Thyroid gland (tissue), 7 donors: ENCODE data around the gene LSM5.

- PRO-cap, 2 experiments: peak in 2 of 2 experiments; most common plus-strand start chr7:29684991 (in 1); most common minus-strand start chr7:29684930 (in 2)
- RAMPAGE, long total RNA, 5 experiments: no peak in any of the 5 experiments
Observed at GRCh38 chr7:29684776-29685711, 121.3 kb upstream of the WIPF3 start.

DNA sequence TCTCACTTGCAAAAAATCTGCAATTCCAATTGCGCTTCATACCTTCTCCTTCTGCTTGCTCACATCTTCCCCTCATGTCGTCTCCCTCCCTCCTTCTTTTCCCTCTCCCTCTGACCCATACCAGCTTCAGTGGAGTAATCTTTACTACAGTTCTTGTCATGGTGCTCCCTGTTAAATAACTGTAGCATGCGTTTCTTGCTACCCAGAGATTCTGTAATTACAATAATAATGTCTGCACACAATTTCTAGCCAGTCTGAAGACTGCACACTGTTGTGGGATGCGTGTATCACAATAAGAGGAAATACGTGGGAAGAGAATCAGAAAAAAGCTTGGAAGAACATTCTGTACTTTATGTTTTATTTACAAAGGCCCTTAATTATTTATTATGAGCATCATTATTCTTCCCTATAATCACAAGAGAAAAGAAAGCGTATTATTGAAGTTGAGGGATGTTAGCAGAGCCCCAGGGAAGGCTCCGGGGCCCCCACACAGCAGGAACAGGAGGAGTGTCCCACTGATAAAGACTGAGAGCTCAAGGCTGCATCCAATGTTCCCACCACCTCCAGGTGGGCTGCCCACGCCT is 36.2 kb upstream of the WIPF3 start:
- PRO-cap, 2 experiments: no peak in any of the 2 experiments
- RAMPAGE, long total RNA, 5 experiments: no peak in any of the 5 experiments

DNA sequence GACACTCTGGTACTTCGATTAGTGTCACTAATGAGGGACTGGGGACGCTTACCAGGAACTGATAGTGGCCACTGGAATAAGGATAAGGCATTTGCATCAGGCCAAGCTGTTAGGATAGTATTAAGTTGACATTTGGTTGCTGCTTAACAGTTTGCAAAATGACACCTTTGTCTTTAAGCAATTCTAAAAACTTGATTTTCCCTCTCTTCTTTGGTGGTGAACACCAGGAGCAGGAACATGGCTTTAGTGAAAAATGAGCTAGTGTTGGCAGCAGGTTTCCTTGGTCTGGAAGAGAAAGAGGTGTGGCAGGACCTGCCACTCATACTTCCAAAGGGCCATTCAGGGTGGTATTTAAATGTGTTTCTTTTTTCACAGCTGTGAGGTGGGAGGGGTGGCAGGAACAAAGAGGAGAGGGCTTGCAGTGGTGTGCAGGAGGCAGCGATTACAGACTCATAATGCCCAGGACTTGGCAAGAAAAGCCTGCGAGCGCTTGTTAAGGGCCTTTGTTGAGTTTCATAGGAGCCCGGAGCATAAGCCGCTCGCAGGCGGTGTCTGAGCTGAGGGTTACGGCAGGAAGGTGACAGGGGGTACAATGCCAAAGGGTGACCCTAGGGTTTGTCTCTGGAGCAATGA is 36.7 kb downstream of the WIPF3 start:
- PRO-cap, 2 experiments: no peak in any of the 2 experiments
- RAMPAGE, long total RNA, 5 experiments: no peak in any of the 5 experiments

DNA sequence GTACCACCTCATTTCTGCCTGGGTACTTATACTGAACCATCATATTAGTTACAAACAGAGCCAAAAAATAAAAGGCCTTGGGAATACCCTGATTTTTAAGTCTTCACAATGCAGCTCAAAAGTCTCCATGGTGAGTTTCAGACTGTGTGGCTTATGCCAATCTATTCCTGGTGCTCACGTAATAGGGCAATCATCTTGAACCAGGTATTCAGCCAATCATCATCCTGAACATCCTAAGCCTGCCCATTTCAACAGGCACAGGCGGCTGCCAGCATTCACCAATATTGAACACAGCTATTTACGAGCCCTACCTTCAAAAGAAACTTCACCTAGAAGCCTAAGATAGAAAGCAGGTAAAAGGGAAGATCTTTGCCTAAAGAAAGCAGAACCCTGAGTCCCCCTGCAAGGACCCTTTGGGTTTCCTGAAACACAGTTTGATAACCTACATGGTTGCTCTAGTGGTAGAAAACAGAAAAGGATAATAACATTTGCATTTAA is 34.1 kb downstream of the SCRN1 start:
- PRO-cap, 2 experiments: no peak in any of the 2 experiments
- RAMPAGE, long total RNA, 5 experiments: no peak in any of the 5 experiments

DNA sequence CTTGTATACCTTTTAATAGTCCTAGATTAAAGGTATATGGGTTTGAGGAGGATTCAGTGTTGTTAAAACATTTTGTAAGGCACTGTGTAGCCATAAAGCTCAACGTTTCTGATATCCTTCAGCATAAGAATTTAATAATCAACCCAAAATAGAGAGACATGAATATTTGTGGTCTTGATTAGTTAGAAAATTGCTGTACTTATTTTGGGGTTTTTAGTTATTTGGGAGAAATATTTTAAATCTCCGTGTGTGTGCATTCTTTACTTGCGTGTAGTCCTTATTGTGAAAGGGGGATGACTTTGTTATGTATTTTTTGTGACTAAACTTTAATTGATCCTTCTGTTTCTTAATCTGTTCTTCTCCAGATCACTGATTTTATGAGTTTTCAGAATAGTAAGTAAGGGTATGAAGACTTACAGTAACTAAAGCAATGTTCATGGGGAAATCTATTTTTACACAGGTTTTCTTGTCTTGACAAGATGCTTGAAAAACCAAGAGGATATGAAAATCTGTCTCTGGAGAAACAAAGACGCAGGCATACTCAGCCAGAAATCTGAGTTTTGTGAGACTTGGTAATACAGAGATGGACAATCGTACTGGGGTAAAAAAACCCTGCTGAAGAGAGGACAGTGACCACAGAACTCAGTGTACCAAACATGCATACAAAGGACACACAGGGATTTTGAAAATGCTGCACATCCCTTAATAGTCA is 81.3 kb downstream of the ZNRF2 start:
- PRO-cap, 2 experiments: no peak in any of the 2 experiments
- RAMPAGE, long total RNA, 5 experiments: no peak in any of the 5 experiments

- PRO-cap, 2 experiments: no peak in any of the 2 experiments
- RAMPAGE, long total RNA, 5 experiments: no peak in any of the 5 experiments
Observed at GRCh38 chr7:30468835-30469243, 9.7 kb downstream of the NOD1 start.

- PRO-cap, 2 experiments: no peak in any of the 2 experiments
- RAMPAGE, long total RNA, 5 experiments: no peak in any of the 5 experiments
Observed at GRCh38 chr7:30559403-30559942, 35.2 kb upstream of the GARS1 start.

GRCh38 chr7:30615619-30616109 is 21.0 kb downstream of the GARS1 start:
- PRO-cap, 2 experiments: no peak in any of the 2 experiments
- RAMPAGE, long total RNA, 5 experiments: no peak in any of the 5 experiments

DNA sequence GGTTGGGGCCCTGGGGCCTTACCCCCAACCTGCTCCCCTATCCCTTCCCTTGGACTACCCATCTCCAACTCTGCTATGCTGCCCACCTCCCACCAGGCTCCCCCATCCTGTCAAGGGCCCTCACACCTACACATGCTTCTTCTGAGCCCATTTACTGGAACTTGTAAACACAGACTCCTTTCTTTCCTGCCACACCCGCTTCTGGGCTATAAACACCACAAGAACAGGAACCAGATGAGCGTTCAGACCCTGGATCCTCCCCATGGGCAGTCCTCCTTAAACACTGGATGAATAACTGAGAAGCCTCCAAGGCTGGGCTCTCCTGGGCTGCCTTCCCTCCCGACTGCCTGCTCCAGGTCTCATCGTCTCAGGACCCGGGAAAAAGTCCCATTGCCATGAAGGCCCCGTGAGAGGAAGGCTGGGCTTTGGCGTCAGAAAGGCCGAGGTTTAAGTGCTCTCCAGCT is 15.5 kb upstream of the CRHR2 start:
- PRO-cap, 2 experiments: peak in 1 of 2 experiments; most common plus-strand start position 237 of the sequence (in 1)
- RAMPAGE, long total RNA, 5 experiments: no peak in any of the 5 experiments

- PRO-cap, 2 experiments: no peak in any of the 2 experiments
- RAMPAGE, long total RNA, 5 experiments: no peak in any of the 5 experiments
Observed at GRCh38 chr7:30859653-30859852, 52.1 kb upstream of the AQP1 start.

- PRO-cap, 2 experiments: no peak in any of the 2 experiments
- RAMPAGE, long total RNA, 5 experiments: no peak in any of the 5 experiments
Observed at GRCh38 chr7:31688357-31688863, 1.4 kb downstream of the PPP1R17 start.

DNA sequence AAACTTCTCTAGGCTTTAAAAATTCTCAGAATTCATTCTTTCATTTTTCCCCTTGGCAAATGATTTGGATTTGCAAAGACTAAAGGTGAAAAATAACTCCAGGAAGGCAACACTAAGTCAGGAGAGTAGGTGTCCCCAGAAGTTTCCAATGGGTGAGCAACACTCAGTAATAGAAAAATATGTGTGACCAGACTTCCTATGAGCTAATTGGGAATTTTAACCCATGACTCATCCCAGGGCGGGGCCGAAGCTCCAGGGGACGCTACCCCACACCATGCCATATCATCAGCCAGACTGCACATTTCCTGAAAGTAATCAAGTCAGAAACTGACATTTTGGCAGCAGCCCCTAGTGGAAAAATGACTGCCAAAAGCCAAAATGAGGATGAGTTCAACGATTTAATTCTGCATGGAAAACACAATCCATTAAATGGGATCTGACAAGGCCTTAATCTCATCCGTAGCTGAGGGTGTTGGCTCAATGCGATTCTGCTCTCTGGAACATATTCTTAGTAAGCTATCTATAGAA is 92.9 kb upstream of the PDE1C start:
- PRO-cap, 2 experiments: peak in 1 of 2 experiments; most common minus-strand start position 150 of the sequence (in 1)
- RAMPAGE, long total RNA, 5 experiments: no peak in any of the 5 experiments

DNA sequence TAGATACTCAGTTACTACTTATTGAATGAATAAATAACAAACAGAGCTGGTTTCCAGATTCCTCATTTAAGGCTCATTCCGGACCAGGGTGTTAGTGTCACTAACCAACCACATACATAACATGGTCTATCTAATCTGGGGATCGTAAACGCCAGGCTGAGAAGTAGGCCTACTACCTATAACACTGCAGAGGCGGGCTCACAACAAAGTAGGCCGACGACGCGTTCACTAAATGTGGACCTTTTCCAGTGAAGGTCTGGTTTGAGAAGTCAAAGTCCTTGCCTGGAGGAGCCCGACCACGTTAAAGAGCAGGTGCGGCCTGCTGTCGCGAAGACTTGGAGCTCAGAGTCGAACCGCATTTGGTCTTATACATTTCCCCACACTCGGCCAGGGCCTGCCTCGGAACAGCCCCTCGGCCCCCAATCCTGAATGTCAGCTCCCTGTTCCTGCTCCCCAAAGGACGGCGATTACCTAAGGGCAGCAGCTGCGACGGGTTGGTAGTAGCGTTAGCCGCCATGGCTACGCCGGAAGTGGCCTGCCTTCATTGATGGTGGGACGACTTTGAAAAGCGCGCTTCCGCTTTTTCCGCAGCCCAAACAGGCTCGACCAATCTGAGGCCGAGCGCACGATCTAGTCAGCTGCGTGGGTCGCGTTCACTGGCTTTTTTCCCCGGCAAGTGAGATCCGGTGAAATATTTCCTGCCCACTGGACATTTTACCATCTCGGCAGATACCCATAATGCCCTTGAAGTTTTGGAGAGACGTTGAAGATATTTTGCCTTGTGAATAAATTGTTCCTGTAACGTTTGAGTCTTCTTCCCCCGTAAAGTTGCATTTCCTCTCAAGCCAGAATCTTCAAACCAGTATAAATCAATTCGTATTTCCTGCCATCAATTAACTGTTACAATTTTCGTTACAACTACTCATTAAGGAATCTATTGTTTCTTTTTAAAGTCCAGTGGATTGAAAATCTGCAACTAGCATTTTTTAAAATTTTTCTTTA is at the start of gene LSM5:
TSS of gene LSM5 (minus strand) at position 532 of the 1,002 bp plus-strand sequence.
- PRO-cap, 2 experiments: peak in 2 of 2 experiments; most common plus-strand start position 322 of the sequence (in 1); most common minus-strand start position 532 of the sequence (in 2)
- RAMPAGE, long total RNA, 5 experiments: start-site peak on the minus strand in 5 of 5 experiments, centred at positions 531 to 541 of the sequence, 52 to 1,315 reads per replicate

- PRO-cap, 2 experiments: no peak in any of the 2 experiments
- RAMPAGE, long total RNA, 5 experiments: no peak in any of the 5 experiments
Observed at GRCh38 chr7:32688201-32688606, 192.9 kb downstream of the AVL9 start.

GRCh38 chr7:32868154-32869156 is 23.1 kb downstream of the KBTBD2 start:
- PRO-cap, 2 experiments: no peak in any of the 2 experiments
- RAMPAGE, long total RNA, 5 experiments: no peak in any of the 5 experiments

DNA sequence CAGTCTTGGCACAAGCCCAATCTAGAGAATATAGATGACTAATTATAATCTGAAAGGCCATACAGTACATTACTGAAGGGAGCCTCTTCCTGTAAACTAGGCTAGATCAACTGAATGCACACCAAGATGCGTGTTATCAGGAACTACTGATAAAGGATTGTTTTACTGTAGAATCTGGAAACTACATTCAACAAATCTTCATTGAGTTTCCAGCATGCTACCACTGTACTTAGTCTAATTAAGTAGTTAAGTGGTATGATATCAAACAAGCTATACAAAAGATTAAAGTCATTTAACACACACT is 1.3 kb upstream of the KBTBD2 start:
- PRO-cap, 2 experiments: no peak in any of the 2 experiments
- RAMPAGE, long total RNA, 5 experiments: no peak in any of the 5 experiments

- PRO-cap, 2 experiments: peak in 2 of 2 experiments; most common plus-strand start chr7:32957943 (in 2); most common minus-strand start chr7:32957832 (in 2)
- RAMPAGE, long total RNA, 5 experiments: no peak in any of the 5 experiments
Observed at GRCh38 chr7:32957715-32958669, 752 bp downstream of the FKBP9 start.

GRCh38 chr7:32991230-32991834 is 34.1 kb downstream of the FKBP9 start:
- PRO-cap, 2 experiments: no peak in any of the 2 experiments
- RAMPAGE, long total RNA, 5 experiments: no peak in any of the 5 experiments

GRCh38 chr7:33108200-33108465 is 1.1 kb downstream of the RP9 start:
- PRO-cap, 2 experiments: peak in 1 of 2 experiments; most common plus-strand start chr7:33108267 (in 1)
- RAMPAGE, long total RNA, 5 experiments: no peak in any of the 5 experiments

- PRO-cap, 2 experiments: peak in 2 of 2 experiments; most common minus-strand start chr7:33114722 (in 2)
- RAMPAGE, long total RNA, 5 experiments: no peak in any of the 5 experiments
Observed at GRCh38 chr7:33114523-33114997, 5.4 kb upstream of the RP9 start.